Lung (tissue), 4 donors: ENCODE results near the genes SNX32 and TSGA10IP.

GRCh38 chr11:65521931-65522589 lies 2.8 kb upstream of the SCYL1 start:
- PRO-cap, result no peak
- RAMPAGE, long total RNA, result no peak
- RRBS, result no CpG with 5 or more reads among the region's 20 CpGs

- PRO-cap, result no peak
- RAMPAGE, long total RNA, result no peak
- RRBS, result under 1% methylated on average over 23 of the region's 78 CpGs
Measured at GRCh38 chr11:65572630-65573698, 626 bp downstream of the FAM89B start.

- PRO-cap, result bidirectional peak, plus-strand start at chr11:65576089, minus-strand start at chr11:65575868
- RAMPAGE, long total RNA, result no peak
- RRBS, result no CpG with 5 or more reads among the region's 53 CpGs
Measured at GRCh38 chr11:65574917-65575972, 608 bp upstream of the EHBP1L1 start.

- PRO-cap, result no peak
- RAMPAGE, long total RNA, result no peak
- RRBS, result no CpG with 5 or more reads among the region's 8 CpGs
Measured at GRCh38 chr11:65588685-65589154, 6.9 kb downstream of the KCNK7 start.

- PRO-cap, result no peak
- RAMPAGE, long total RNA, result no peak
- RRBS, result 68% methylated on average over 20 of the region's 54 CpGs
Measured at GRCh38 chr11:65641672-65642757, 4.1 kb downstream of the SIPA1 start.

- PRO-cap, result no peak
- RAMPAGE, long total RNA, result no peak
- RRBS, result no CpG with 5 or more reads among the region's 17 CpGs
Measured at GRCh38 chr11:65655244-65655945, 7.3 kb downstream of the RELA start.

DNA sequence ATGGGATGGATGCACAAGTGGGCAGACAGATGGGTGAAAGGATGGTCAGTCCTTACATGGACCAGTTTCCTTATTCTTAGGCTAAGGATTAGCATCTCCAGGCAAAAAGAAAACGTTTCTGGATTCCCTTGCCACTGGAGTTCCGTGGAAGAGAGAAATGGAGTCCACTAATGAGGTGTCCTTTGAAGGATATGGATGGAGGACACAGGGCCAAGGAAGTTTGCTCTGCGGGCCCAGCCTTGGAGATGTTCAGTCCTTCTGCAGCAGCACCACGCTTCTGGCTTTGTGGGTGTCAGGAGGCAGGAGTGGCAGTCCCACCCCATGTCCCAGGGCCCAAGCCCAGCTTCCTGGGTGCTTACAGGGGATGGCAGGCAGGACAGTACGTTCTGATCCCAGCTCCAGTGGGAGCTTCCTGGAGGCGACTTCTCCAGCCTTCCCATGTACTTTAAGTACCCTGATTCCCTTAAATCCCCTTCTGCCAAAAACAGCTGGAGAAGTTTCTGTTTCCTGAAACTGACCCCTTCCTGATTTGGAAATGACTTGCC lies 5.4 kb downstream of the AP5B1 start:
- PRO-cap, result no peak
- RAMPAGE, long total RNA, result no peak
- RRBS, result no CpG with 5 or more reads among the region's 6 CpGs

- PRO-cap, result no peak
- RAMPAGE, long total RNA, result no peak
- RRBS, result 1% methylated on average over 21 of the region's 73 CpGs
Measured at GRCh38 chr11:65833244-65834195, at the start of gene SNX32. TSS of gene SNX32 (plus strand) at chr11:65833963.

DNA sequence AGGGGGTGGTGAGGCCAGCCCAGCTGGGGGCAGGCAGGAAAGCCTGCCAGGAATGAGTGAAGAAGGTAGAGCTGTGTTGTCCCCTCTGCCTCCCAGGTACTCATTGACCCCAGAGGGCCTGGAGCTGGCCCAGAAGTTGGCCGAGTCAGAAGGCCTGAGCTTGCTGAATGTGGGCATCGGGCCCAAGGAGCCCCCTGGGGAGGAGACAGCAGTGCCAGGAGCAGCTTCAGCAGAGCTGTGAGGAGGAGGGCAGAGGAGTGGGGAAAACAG lies 2.7 kb downstream of the MUS81 start:
- PRO-cap, result no peak
- RAMPAGE, long total RNA, result no peak
- RRBS, result no CpG with 5 or more reads among the region's 2 CpGs

DNA sequence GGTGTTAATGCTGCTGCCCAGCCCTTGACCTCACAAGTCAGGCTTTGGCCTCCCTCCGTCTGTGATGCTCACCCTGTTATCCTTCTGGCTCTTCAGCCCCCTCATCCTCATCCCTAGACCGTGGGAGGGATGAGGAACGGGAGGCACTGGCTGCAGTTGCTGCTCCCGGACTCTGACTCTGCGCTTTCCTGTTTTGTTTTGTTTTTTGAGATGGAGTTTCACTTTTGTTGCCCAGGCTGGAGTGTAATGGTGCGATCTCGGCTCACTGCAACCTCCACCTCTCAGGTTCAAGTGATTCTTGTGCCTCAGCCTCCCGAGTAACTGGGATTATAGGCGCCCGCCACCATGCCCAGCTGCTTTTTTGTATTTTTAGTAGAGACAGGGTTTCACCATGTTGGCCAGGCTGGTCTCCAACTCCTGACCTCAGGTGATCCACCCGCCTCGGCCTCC lies 1.3 kb upstream of the CTSW start:
- PRO-cap, result no peak
- RAMPAGE, long total RNA, result no peak
- RRBS, result no CpG with 5 or more reads among the region's 12 CpGs

DNA sequence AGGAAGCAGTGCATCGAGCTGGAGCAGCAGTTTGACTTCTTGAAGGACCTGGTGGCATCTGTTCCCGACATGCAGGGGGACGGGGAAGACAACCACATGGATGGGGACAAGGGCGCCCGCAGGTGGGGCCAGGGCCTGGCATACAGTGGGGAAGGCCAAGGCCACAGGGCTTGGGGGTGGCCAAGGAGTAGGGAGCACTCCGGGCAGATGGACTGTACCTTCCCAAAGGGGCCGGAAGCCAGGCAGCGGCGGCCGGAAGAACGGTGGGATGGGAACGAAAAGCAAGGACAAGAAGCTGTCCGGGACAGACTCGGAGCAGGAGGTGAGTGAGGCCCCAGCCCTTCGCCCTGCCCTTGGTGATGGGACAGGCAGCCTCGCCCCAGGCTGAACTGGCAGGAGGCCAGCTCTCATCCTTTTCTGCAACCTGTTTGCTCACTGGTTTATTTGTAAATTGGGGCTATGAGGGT lies 1.1 kb downstream of the DRAP1 start:
- PRO-cap, result no peak
- RAMPAGE, long total RNA, result no peak
- RRBS, result 52% methylated on average over 4 of the region's 16 CpGs

DNA sequence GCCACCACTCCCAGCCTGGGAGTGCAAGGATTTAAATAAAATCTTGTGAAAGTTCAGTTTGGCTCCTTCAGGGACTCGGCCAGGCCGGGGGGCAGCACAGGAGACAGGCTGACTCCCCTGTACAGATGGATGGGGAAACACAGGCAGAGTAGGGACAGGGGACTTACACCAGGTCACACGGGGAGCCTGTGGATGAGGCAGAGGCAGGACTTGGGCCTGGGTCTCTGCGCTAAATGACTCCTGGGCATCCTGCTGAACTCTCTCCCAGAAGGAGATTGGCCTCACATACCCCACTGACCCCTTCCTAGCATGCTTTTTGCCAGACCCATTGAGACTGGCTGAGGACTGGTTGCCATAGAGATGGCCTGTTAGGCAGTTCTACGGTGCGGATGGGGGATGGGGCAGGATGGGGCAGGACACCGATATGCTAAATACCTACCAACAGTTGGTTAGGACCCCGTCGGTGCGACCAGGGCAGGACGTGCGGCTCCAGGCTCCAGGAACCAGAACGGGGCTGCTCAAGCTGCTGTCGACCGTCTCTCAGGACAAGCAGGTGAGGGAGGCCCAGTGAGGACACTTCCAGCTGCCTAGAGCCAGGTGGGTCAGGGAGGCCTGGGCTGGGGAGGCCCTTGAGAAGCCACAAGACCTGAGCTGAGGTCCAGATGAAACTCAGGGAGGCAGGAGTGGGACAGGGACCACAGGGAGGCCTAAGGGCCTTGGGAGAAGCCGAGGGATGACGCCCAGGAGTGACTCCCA lies at the start of gene TSGA10IP:
Gene TSGA10IP (plus strand): TSS at position 211 of the 756 bp plus-strand sequence.
- PRO-cap, result no peak
- RAMPAGE, long total RNA, result no peak
- RRBS, result no CpG with 5 or more reads among the region's 17 CpGs

GRCh38 chr11:65964797-65965290 lies 3.3 kb downstream of the SART1 start:
- PRO-cap, result no peak
- RAMPAGE, long total RNA, result no peak
- RRBS, result no CpG with 5 or more reads among the region's 13 CpGs

DNA sequence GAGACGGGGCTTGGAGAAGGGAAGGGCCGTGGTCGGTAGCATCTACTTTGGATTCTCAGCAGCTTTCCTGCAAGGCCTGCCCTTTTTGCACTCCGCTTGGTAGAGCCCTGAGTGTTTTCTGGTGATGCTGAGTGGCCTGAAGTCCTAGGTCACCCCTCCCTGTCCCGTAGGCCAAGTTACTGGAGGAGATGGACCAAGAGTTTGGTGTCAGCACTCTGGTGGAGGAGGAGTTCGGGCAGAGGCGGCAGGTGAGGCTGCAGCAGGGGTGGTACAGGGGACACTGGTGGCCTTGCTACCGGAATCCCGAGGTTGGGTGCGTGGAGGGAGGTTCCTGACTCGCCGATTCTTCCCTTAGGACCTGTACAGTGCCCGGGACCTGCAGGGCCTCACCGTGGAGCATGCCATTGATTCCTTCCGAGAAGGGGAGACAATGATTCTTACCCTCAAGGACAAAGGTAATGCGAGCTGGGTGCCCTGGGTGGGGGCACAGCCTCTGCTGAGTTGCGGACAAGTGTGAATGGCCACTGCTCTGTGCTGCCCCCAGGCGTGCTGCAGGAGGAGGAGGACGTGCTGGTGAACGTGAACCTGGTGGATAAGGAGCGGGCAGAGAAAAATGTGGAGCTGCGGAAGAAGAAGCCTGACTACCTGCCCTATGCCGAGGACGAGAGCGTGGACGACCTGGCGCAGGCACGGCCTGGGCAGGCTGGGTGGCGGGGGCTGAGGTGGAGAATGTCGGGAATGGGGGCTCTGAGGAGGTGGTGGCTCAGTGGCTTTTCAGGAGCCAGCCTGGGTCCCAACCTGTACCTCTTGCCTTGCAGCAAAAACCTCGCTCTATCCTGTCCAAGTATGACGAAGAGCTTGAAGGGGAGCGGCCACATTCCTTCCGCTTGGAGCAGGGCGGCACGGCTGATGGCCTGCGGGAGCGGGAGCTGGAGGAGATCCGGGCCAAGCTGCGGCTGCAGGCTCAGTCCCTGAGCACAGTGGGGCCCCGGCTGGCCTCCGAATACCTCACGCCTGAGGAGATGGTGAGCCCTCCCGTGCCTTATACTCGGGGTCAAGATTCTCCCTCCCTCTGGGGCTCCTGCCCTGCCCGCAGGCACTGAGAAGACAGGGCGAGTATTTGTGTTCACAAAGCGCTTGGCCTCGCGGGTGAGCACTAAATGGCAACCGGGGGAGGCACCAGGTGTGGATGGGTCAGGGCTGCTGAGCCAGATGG lies 4.4 kb downstream of the SART1 start:
- PRO-cap, result no peak
- RAMPAGE, long total RNA, result no peak
- RRBS, result 94% methylated on average over 9 of the region's 51 CpGs

- PRO-cap, result no peak
- RAMPAGE, long total RNA, result no peak
- RRBS, result no CpG with 5 or more reads among the region's 13 CpGs
Measured at GRCh38 chr11:66015313-66016000, 3.6 kb downstream of the CST6 start.

DNA sequence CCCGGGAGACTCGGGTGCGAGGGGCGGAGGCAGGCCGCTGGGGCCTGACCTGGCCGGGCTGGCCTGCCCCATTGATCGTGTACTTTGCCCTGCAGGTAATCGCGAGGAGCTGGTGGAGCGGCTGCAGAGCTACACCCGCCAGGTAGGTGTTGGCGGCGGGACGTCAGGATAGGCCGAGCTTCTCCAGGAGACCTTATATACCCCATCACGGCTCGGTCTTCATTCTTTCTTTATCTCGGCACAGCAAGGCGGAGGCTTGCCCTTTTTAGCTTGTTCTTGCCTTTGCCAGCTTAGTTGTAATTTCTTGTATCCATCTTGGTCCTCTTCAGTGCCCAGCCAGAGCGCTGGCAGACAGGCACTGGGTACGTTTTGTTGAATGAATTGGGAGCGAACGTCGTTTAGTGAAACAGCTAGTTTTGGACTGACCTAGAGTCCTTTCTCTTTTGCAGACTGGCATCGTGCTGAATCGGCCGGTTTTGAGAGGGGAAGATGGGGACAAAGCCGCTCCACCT lies 470 bp downstream of the SF3B2 start:
- PRO-cap, result no peak
- RAMPAGE, long total RNA, result no peak
- RRBS, result 2% methylated on average over 6 of the region's 28 CpGs

GRCh38 chr11:66068767-66069329 lies 1.2 kb upstream of the PACS1 start:
- PRO-cap, result no peak
- RAMPAGE, long total RNA, result no peak
- RRBS, result no CpG with 5 or more reads among the region's 10 CpGs

GRCh38 chr11:66150487-66151023 lies 80.5 kb downstream of the PACS1 start:
- PRO-cap, result no peak
- RAMPAGE, long total RNA, result no peak
- RRBS, result no CpG with 5 or more reads among the region's 1 CpG

DNA sequence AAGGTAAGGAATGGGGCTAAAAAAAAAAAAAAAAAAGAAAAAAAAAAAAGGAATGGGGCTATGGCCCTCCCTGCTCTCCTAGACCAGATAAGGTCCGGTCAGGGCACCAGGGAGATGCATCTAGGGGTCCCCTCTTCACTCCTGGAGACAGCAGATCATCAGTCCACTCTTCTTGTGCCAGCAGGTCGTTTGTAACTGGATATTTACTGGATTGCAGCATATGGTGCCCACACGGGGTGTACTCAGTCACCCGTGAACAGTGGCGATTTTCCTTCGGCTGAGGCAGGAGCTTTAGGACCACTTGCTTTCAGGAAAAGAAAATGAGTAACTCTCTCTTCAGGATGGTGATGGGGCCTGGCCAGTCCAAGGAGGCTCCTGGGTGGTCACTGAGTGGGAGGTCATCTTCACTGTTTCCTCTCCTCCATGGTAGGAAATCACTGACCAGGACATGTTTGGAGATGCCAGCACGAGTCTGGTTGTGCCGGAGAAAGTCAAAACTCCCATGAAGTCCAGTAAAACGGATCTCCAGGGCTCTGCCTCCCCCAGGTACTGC lies 27.3 kb upstream of the KLC2 start:
- PRO-cap, result no peak
- RAMPAGE, long total RNA, result no peak
- RRBS, result no CpG with 5 or more reads among the region's 9 CpGs

GRCh38 chr11:66276147-66276761 lies 1.7 kb upstream of the CNIH2 start:
- PRO-cap, result no peak
- RAMPAGE, long total RNA, result no peak
- RRBS, result no CpG with 5 or more reads among the region's 11 CpGs